ENCODE results near the gene CLN6.

DNA sequence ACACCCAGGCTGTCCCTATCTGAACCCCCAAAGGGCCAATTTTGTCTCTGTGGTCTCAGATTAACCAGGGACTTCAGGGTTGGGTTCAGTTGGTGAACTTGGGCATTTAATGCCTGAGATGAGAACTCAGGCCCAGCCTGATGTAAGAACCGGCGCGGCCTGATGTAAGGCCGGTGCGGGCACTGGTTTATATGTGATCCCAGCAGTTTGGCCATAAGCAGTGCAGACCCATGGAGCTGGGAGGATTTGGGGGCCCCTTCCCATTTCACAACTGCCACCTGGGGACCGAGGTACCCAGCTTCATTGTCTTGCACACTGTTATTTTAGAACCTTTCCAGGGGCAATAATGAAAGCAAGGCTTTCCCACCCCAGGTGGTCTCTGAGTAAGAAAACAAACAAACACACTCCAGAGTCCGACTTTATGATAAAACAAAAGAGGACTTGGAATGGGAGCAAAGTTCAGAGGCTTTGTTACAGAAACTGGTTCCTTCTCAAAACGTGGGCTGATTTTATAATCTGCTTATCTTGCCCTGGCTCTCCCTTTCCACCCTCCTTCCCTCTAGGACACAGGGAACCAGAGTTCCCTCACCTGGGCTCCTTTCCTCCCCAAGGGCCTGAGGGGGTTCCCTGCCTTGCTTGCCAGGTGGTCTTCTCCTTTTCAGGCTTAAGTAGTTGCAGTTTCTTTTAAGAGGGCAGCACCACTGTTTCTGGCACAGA is 68.3 kb downstream of the SMAD6 start:
- PRO-cap: no peak

- PRO-cap: bidirectional peak, plus-strand start at chr15:66842588, minus-strand start at chr15:66842423
Measured at GRCh38 chr15:66841837-66842697, 140.0 kb downstream of the SMAD6 start.

GRCh38 chr15:66936099-66936913 is 129.1 kb upstream of the SMAD3 start:
- PRO-cap: no peak

DNA sequence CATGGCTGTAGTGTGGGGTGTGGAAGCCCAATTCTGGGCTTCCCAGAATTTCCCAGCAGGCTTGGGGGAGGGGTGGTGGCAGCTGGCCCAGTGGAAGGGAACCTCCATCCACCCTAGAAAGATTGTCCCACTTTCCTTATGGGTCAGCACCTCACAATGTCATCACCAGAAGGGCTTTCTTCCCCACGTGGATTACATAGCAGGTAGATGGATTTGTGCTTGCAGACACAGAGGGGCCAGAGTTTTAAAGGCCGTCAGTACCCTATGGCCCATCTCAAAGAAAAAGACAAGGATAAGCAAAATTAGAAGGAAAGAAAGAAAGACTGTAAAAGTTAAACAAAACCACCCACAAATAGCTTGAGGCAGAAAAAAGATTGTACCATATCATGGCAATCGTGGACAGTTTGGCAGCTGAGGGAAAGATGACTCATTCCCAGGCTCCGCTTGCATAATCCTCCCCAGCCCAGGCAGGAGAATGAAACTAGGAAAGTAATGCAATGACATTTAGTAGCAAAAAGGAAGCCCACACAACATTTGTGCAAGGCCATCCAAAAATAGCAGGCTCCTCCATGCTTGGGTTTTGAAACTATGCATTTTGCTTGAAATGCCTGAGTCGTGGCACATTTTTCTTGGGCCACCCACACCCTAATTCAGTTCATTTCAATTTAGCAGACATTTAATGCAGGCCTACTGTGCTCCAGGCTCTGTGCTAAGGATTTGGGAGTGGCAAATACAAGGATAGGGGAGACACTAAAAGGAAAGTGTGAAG is 41.1 kb upstream of the SMAD3 start:
- PRO-cap: unidirectional peak, plus-strand start at position 507 of the sequence

- PRO-cap: no peak
Measured at GRCh38 chr15:67072450-67073469, 7.4 kb downstream of the SMAD3 start.

GRCh38 chr15:67148991-67150043 is 83.9 kb downstream of the SMAD3 start:
- PRO-cap: no peak

- PRO-cap: no peak
Measured at GRCh38 chr15:67171148-67171937, 83.1 kb downstream of the AAGAB start.

DNA sequence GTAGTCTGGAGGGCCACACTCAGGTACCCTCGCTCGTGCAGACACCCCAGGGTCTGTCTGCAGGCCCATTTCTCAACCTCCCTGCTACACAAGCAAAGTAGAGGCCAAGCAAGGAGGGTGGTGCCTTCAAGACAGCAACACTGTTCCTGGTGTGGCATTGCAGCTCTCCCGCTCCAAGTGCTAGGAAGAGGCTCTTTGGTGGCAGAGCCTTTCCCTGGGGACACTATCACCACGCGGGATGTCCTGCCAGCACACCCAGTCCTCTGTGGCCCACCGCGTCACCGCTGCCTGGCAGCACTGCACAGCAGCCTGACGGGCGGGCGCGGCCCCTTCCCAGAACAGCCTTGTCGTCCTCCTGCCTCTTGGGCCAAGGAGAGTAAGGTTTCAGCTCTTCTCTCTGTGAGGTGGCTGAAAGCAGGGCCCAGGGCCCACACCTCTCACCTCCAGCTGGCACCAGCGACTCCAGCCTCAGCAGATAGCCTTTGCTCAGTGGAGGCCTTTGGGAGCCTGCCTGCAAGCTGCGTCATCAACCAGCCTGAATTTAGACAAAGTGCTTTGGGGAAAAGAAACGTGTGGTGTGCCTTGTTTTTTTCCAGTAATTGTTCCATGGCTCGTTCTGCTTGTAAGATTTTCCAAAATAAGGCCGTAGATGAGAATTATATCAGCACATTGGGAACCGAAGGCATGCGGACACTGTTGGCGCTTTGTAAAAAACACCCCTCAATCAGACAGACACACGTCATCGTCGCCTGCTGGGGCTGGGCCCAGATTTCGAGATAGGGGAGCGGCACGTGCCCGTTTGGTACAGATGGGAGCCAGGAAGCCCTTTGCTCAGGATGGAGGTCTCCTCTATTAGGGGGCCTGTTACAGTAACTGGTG is 65.0 kb downstream of the AAGAB start:
- PRO-cap: no peak

DNA sequence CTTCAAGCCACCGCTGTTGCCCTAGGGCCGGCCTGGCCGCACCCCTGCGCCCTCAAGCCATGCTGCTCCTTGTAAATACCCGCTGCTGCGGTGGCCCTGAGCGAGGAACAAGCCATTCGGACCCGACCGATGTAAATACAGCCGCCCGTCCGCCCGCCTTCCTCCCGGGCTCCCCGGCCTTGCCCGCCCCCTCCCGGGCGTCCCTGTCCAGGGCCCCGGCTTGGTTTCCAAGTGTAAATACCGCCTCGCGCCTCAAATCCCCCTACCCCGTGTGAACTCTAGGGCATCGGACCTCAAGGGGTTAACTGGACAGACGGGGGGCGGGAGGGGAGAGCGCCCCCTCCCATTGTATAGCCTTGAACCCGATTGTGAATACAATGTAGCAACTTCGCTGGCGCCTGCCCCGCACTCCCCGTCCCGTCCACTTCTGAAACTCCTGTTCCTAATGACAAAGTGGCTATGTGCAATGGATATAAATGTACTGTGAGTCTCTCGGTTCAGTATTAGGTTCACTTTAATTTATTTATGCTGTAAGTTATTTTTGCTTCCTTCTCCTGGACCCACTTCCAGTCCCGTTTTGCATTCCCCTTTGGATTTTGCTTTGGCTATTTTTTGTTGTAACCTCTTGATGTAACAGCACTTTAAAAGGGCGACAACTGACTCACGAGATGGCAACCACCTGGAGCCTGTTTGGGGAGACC is 8.7 kb downstream of the SKOR1 start:
- PRO-cap: no peak

GRCh38 chr15:67841398-67841735 is 16.1 kb downstream of the SKOR1 start:
- PRO-cap: no peak

DNA sequence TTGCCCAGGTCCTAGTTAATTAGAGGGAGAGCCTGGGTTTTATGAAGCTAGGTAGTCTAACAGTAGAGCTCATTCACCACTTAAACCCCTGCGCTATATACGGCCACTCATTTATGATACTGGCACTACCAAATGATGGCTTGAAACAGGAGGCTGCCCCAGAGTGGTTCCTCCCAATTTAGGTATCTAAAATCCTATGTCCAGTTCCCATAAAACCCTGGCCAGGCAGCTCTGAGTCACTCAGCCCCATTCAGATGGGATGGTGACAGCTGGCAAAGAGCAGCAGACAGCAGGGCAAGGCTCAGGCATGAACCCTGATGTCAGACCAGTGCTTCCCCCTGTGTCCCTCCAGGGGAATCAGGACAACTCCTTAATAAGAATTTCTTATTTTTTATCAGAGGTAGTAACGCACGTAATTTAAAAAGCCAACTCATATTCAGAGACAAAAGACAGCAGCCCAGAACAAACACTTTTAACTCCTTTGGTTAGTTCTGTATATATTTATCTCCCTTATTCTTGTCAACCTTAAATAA is 91.7 kb downstream of the SKOR1 start:
- PRO-cap: no peak

- PRO-cap: no peak
Measured at GRCh38 chr15:67923119-67924027, 98.1 kb downstream of the SKOR1 start.

- PRO-cap: unidirectional peak, minus-strand start at chr15:67944122; bidirectional peak, plus-strand start at chr15:67944166, minus-strand start at chr15:67944122
Measured at GRCh38 chr15:67943709-67944592, 110.2 kb upstream of the PIAS1 start.

DNA sequence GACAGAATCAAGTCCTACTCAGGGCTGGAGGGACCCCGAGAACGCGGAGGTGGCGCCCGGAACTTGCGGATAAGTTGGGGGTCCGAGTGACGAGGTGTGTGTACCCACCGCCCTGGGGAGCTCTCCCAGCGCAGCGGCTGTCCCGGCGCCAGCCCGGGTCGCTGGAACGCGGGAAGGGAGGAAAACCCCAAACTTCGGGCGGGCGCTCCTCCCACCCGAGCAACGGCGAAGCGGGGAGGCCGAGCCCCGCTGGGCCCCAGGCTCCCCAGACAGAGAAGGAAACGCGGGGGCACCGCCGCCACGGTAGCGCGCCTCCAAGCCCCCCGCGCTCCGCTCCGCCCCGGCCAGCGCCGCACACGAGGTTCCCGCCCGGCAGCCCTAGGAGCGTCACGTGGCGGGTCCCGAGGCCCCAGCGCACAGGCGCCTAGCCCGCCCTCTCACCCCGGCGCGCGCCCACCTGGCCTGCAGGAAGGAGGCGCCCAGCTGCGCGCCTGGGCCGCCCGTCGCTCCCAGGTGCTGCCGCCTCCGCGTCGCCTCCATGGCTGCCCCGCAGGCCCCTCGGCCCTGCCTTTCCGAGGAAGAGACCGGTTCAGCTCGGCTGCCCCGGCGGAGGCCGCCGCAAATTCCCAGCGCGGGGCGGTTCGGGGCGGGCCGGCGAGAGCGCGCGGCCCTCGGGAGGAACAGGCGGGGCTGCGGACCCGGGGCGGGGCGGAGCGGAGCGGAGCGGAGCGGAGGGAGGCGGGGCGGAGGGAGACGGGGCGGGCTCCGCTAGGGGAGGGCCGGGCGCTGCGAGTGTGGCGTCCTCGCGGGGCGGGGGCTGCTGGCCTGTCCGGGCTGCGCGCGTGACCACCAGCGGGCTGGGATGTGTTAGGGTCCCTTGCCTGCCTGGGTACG is at the start of gene CLN6:
Gene CLN6 (minus strand): TSS at position 684 of the 894 bp plus-strand sequence.
- PRO-cap: bidirectional peak, plus-strand start at position 440 of the sequence, minus-strand start at position 393 of the sequence; bidirectional peak, plus-strand start at position 795 of the sequence, minus-strand start at position 625 of the sequence

DNA sequence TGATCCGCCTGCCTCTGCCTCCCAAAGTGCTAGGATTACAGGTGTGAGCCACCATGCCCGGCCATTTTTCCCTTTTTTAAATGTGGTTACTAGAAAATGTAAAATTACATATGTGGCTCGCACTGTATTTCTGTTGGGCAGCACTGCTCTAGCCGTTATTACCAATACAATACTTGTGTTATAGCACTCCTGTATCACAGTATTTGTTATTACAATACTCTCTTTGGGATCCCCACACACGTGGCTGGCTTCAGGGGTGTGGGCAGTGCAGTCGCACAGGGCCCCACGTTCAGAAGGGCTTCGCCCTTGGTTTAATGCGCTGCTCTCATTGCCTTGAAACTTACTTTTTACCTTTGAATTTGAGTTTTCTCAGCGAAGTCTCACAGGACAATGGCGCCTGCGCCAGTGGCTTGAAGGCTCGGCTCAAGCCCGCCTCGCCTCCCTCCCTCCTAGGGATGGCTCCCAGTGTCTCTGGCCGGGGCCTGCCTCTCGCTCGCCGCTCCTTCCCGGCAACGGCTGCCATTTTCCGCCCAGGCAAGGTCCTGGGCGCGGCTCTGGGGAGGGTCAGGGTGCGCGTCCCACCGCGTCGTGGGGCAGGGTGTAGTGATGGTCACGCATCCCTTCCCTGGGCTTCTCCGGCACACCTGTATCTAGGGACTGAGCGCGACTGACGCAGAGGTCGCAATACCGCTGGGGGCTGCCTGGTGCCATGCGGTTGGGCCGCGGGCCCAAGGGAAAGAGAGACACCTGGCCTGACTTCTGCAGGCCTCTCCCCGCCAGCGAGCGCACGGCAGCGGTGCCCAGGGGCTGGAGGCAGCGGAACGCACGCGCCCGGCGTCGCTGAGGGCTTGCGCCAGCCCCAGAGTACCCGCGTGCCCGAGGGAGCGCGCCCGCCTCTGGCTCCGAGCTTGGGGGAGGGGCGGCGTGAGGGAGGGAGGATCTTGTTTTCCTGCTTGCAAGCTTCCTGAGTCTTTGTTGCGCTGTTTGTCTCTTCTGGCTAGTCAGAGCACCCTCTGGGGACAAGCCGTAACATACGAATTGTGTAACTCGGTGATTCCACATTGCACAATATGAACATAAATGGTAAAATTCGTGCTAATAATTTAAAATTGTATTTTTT is 20.8 kb upstream of the FEM1B start:
- PRO-cap: bidirectional peak, plus-strand start at position 523 of the sequence, minus-strand start at position 605 of the sequence; bidirectional peak, plus-strand start at position 1,004 of the sequence, minus-strand start at position 839 of the sequence

DNA sequence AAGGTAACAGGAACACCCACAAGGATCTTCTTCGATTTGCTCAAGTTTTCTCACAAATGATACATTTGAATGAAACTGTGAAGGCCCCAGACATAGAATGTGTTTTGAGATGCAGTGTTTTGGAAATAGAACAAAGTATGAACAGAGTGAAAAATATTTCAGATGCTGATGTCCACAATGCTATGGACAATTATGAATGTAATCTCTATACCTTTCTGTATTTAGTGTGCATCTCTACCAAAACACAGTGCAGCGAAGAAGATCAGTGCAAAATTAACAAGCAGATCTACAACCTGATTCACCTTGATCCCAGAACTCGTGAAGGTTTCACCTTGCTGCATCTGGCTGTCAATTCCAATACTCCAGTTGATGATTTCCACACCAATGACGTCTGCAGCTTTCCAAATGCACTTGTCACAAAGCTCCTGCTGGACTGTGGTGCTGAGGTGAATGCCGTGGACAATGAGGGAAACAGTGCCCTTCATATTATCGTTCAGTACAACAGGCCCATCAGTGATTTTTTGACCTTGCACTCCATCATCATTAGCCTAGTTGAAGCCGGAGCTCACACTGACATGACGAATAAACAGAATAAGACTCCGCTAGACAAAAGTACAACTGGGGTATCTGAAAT is 13.1 kb downstream of the FEM1B start:
- PRO-cap: no peak

GRCh38 chr15:68310366-68311124 is 33.0 kb downstream of the FEM1B start:
- PRO-cap: no peak

- PRO-cap: no peak
Measured at GRCh38 chr15:68365033-68365774, 66.8 kb downstream of the ITGA11 start.

GRCh38 chr15:68375023-68375801 is 56.8 kb downstream of the ITGA11 start:
- PRO-cap: no peak

DNA sequence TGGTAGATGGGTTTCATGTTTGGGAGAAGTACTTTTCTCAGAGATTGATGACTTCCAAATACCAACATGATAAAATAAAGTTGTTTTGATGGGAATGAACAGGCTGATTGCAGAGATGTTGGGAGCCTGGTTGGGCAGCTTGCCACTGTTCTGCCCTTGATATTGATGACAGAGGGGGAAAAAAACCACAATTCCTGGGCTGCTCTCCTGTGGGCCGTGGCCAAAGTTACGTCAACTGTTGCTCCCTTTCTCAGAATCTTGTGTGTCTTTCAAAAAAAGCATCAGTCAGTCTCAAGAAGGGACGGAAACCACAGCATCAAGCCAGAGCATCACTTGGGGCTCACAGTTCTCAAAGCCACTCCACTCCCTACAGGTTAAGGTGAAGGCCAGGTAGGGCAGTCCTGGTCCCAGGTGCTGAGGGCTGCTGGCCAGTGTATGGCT is 24.5 kb downstream of the ITGA11 start:
- PRO-cap: no peak